ENCODE measurements around the gene HOXD9.

DNA sequence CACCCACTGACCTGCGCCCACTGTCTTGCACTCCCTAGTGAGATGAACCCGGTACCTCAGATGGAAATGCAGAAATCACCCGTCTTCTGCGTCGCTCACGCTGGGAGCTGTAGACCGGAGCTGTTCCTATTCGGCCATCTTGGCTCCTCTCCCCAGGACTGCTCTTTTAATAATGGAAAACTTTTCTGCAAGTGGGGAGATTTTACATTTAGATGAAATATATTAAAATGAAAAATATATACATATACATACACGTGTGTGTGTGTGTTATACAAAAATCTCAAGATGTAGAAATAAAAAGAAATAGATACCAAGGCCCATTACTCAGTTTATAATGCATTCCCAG is 297.4 kb downstream of the LNPK start:
- PRO-cap: no peak
- RRBS, 2 experiments: no CpG with 5 or more reads among the region's 9 CpGs

DNA sequence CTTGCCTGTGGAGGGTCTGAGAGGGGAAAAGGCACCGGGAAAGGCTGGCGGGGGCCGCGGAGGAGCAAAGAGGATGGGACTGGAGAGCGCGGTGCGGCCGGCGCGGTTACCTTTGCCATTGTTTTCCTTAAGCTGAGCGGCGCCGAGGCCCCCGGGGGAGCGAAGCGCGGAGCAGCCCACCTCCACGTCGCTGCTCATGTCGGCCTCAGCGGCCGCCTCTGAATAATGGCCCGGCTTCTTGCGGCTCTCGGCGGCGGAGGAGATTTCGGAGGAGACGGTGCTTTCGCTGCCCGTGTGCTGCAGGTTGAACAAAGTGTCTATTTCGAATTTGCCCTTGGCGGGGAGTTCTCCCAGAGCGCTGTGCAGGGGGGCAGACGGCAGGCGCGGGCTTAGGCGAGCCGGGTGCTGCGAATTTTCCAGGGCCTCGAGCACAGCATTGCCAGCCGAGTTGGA is 496 bp downstream of the EVX2 start:
- PRO-cap: no peak
- RRBS, 2 experiments: 76 to 92% methylated on average over 18 to 22 of the region's 42 CpGs

GRCh38 chr2:176096975-176098086 is 2.3 kb upstream of the HOXD12 start:
- PRO-cap: bidirectional peak, plus-strand start at chr2:176097445, minus-strand start at chr2:176097149; bidirectional peak, plus-strand start at chr2:176097938, minus-strand start at chr2:176097639
- RRBS, 2 experiments: 1 to 5% methylated on average over 11 to 17 of the region's 53 CpGs

DNA sequence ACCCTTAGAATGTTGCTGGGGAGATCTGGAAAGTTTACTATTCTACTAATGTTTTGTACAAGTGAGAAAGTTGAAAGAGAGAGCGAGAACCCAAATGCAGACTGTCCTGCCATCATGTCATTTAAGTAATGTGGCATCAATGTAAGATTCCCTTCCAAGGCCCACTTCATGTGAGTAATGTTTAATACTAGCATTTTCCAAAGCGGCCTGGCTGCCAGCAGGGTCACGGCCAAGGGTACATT is 1.9 kb downstream of the HOXD10 start:
- PRO-cap: no peak
- RRBS, 2 experiments: no CpG with 5 or more reads among the region's 3 CpGs

- PRO-cap: unidirectional peak, plus-strand start at chr2:176122719
- RRBS, 2 experiments: 94 to over 99% methylated on average over 11 to 13 of the region's 59 CpGs
These were observed at the start of gene HOXD9 for GRCh38 chr2:176122197-176122840. Gene HOXD9, plus strand, starts transcription at chr2:176122719.

- PRO-cap: bidirectional peak, plus-strand start at chr2:176140742, minus-strand start at chr2:176140539
- RRBS, 2 experiments: under 1 to 3% methylated on average over 6 of the region's 48 CpGs
These were observed 10.9 kb upstream of the HOXD4 start for GRCh38 chr2:176140381-176141016.

- PRO-cap: bidirectional peak, plus-strand start at chr2:176146337, minus-strand start at chr2:176146184
- RRBS, 2 experiments: no CpG with 5 or more reads among the region's 8 CpGs
These were observed 5.3 kb upstream of the HOXD4 start for GRCh38 chr2:176145949-176146450.

GRCh38 chr2:176161944-176162678 is 5.0 kb downstream of the HOXD3 start:
- PRO-cap: no peak
- RRBS, 2 experiments: 71 to 95% methylated on average over 2 of the region's 19 CpGs

DNA sequence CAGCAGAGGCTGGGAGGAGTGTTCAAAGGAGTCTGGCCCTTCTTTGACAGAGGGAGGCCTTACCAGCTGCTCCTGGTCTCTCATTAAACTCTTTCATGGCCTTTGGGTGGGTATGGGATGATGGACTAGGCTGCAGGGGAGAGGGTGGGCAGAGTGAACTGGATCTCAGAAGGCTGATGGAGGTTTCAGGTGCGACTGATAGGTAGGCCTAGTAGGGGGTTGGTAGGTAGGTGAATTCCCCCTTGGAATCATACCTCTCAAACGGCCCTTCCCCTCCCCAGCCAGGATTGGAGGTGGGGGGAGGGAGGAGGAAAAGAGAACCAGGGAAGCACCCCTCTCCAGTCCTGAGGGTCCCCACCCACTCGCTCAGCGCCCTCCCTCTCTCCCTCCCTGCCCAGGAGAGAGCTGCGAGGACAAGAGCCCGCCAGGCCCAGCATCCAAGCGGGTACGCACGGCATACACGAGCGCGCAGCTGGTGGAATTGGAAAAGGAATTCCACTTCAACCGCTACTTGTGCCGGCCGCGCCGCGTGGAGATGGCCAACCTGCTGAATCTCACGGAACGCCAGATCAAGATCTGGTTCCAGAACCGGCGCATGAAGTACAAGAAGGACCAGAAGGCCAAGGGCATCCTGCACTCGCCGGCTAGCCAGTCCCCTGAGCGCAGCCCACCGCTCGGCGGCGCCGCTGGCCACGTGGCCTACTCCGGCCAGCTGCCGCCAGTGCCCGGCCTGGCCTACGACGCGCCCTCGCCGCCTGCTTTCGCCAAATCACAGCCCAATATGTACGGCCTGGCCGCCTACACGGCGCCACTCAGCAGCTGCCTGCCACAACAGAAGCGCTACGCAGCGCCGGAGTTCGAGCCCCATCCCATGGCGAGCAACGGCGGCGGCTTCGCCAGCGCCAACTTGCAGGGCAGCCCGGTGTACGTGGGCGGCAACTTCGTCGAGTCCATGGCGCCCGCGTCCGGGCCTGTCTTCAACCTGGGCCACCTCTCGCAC is 14.3 kb downstream of the HOXD3 start:
- PRO-cap: no peak
- RRBS, 2 experiments: 96 to 97% methylated on average over 26 to 27 of the region's 65 CpGs

GRCh38 chr2:176763872-176764589 is 448.6 kb upstream of the HNRNPA3 start:
- PRO-cap: no peak
- RRBS, 2 experiments: no CpG with 5 or more reads among the region's 9 CpGs

DNA sequence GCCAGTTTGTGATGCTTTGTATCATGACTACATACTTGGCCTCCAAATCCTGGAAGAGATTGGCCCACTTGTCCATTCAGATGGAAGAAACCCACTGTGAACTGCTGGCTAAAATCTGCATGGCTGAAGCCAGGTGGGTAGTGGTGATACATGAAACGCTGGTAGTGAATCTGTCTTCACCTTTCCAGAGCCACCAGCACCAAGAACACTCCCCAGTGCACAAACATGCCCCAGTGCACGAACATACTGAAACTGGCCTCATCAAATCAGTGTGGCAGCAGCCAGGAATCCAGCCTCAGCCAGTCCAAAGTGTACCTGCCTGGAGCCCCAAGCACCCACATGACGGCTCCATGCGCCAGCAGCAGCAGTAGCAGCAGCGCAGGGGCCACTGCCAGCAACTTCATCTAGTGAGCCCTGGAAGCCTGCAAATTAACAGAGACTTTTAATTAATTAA is 406.6 kb upstream of the HNRNPA3 start:
- PRO-cap: no peak
- RRBS, 2 experiments: no CpG with 5 or more reads among the region's 5 CpGs

DNA sequence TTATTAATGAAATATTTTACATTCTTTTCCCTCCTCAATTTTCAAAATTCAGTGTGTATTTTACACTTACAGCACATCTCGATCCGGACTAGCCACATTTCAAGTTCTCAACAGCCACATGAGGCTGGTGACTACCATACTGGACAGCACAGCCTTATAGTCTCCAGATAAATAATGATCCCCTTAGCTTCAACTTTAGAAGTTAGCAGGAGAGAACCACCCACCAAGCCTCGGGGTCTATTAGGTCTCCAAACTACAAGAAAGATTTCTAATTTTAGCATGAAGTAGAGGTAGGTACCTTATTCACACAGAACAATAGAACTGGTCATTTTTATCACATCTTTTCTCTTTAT is 95.3 kb upstream of the HNRNPA3 start:
- PRO-cap: no peak
- RRBS, 2 experiments: no CpG with 5 or more reads among the region's 3 CpGs

DNA sequence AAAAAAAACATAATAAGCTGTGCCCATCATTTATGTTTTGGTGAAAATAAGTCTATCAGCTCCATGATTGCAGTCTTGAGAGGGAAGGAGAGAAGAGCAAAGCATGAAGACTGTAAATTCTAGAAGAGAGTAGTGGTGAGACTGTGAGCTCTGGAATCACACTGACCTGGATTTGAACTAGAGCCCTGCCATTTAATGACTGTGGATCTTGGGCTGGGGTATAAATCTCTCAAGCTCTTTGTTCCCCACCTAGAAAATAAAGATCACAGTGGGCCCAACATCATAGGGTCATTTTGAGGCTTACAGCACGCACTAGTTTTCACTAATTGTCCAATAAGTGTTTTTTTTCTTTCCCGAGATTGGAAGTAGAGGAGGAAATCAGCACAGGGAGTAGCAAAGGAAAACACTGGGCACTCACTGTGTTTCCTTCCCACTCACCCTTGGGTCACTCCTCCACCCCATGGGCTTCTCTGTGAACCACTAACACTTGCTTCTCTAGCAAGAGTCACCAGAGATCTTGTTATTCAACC is 61.4 kb upstream of the HNRNPA3 start:
- PRO-cap: no peak
- RRBS, 2 experiments: no CpG with 5 or more reads among the region's 2 CpGs

DNA sequence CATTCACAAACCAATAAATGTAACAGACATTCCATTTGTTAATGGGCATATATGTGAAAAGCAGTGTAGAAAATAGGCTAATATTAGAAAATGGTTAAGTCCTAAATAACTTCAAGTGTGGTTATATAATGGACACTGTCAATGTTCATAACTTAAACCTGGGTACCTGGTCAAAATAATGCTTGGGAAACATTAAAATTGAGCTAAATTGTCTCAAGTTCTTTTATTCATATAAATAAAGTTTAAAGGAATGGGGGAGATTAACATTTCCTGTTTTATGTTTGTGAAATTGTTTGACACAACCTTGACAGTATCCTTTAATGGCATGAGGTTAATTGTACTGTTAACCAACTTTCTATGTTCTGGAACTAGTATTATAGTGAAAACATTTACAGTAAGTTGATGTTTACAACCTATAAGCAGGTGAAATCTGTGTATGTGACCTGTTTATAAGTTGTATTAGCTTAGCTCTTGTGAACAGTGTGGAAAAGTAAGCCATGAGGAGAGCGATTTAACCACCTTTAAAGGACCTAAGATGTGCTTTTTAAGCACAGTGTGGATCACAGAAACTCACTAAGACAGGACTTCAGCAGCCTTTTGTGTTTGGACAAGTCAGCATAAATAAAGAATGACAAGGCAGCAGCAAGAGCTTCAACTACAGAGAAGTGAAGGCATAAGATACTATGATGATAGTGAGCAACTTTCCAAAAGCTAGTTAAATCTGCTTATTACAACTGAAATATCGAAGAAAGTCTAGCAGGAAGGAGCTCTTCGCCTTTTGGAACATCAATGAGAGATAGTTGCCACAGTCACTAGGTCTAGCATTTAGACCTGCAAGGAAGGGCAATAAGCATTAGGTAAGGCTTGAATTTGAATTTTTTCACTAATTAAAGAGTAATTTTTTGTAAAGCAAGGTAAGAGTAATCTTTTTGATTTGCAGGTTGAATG is 8.8 kb downstream of the HNRNPA3 start:
- PRO-cap: no peak
- RRBS, 2 experiments: no CpG with 5 or more reads among the region's 3 CpGs

DNA sequence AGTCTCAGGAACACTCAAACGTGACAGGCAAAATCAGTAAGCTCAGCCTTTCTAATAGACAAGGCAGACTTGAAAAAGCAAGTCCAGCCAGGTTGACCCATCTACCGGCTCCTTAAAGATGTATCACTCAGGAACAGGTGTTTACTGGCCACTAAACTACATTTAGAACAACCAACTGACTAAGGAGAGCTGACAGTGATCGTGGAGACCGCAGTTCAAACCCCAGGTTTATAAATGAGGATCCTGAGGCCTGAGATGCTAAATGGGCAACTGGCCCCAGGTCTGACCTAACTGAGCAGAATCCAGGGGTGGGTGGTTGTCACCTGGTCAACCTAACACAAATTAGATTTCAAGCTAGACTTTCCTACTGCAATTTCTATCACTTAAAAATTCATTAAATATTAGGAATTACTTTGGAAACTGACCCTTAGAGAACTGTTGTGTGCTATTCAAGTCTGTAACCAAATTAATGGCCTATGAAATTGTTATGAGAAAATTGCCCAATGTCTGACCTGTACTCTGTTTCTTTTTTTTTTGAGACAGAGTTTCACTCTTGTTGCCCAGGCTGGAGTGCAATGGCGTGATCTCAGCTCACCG is 16.5 kb downstream of the NFE2L2 start:
- PRO-cap: no peak
- RRBS, 2 experiments: no CpG with 5 or more reads among the region's 6 CpGs

DNA sequence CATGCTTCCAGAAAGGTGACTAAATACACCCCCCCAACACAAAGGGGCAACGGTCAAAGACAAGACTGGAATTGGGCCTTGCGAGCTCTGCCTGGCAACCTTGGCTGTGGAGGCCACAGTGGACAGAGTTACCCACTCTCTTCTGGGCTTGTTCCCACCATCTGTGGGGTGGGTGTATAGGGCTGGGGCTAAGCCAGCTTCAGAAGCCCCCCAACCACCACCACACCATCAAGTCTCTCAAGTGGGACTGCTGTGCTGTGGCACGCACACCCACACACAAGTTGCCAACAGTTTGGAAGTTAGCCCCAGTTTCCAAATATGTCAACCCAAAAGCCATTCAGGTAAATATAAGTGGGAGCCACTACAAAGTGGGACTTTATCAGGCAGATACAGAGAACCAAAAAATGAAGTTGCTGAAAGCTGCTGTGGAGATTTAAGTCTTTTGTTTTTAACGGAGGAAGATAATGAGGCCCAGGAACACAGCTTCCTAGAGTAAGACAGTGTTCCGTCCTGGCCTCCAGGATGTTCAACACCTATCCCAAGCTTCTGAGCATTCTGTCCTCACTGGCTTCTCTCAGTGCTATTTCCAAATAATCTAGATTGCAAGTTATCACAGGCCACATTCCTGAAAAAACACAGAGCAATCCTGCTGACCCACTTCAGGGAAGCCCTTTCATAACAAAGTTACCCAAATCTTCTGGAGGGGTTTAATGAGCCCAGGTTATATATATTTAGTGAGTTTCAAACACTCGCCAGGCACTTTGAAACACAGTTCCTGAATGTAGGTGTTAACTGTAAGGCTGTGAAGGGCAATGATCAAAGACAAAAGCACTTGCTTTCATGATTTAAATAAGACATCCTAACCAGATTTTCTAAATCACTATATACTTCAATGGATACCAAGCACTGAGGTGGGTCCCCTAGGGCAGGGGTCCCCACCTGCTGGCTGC is 7.5 kb downstream of the NFE2L2 start:
- PRO-cap: no peak
- RRBS, 2 experiments: no CpG with 5 or more reads among the region's 6 CpGs

DNA sequence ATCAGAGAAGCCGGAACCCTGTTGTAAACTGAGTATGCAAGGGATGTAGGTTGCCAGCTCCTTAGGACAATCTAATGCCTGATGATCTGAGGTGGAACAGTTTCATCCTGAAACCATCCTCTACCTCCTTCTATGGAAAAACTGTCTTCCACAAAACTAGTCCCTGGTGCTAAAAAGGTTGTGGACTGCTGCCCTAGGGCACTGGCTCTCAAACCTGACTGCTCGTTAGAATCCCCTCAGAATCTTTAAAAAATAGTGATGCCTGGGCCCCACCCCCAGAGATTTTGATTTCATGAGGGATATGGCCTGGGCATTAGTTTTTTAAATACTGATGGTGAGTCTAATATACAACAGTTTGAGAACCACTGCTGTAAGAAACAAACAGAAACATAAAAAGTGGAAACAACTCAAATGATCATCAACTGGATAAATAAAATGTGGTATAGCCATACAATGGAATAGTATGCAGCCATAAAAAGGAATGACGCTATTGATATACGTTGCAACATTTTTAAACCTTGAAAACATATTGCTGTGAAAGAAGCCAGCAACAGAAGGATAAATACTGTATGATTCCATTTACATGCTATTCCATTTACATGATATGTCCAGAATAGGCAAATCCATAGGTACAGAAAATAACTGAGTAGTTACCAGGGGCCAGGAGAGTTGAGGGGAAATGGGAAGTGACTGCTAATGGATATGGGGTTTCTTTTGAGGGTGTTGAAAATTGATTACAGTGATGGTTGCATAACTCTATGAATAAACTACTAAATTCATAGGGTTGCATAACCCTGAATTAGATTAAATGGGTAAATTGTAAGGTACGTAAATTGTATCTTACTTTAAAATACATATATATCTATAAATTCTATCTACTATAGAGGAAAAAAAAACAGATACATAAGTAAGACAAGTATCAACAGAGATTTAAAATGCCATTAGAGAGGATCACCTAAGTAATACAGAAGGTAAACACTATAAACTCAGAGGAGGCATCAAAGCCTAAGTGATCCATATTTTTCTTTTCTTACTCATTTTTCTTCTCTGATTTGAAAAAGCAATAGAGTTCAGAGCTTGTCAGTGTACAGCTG is 6.4 kb downstream of the NFE2L2 start:
- PRO-cap: no peak
- RRBS, 2 experiments: no CpG with 5 or more reads among the region's 5 CpGs

DNA sequence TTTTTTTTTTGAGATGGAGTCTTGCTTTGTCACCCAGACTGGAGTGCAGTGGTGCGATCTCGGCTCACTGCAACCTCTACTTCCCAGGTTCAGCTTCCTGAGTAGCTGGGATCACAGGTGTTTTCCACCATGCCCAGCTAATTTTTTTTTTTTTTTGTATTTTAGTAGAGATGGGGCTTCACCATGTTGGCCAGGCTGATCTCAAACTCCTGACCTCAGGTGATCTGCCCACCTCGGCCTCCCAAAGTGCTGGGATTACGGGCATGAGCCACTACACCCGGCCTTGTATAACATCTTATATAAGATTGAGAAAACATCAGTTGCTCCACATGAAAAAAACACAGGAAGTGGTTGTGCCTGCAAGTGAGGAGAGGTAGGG is 45.3 kb upstream of the NFE2L2 start:
- PRO-cap: no peak
- RRBS, 2 experiments: no CpG with 5 or more reads among the region's 5 CpGs

DNA sequence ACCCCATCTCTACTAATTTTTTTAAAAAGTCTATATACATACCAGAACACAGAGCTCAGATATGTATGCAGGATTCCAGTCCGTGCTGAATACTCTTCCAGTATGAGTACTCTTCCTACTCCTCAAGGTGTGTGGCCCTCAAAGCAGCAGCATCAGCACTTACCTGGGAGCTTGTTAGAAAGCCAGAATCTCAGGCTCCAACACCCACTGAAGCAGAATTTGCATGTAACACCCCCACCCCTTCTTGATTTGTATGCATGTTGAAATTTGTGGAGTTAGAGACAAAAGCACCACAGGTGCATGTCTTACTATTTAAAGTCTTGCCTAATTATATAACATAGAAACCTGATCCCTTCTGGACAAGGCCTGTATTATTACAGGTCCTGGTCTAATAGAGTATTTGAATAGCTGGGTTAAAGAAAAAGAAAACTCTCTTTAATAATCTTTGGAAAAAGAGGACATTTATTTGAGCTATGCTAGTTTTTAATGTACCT is 50.3 kb upstream of the NFE2L2 start:
- PRO-cap: no peak
- RRBS, 2 experiments: no CpG with 5 or more reads among the region's 1 CpG

GRCh38 chr2:177323064-177323399 is 58.5 kb upstream of the NFE2L2 start:
- PRO-cap: no peak
- RRBS, 2 experiments: no CpG with 5 or more reads among the region's 3 CpGs